Endometrial microvascular endothelial cells (primary cell): ENCODE measurements around a stretch of chr11.

- RAMPAGE, long total RNA: no peak
Measured at GRCh38 chr11:65449945-65450144, 63.4 kb downstream of the FRMD8 start.

GRCh38 chr11:65491551-65492549 lies 33.0 kb upstream of the SCYL1 start:
- RAMPAGE, long total RNA: no peak

GRCh38 chr11:65492550-65493652 lies 32.0 kb upstream of the SCYL1 start:
- RAMPAGE, long total RNA: no peak

DNA sequence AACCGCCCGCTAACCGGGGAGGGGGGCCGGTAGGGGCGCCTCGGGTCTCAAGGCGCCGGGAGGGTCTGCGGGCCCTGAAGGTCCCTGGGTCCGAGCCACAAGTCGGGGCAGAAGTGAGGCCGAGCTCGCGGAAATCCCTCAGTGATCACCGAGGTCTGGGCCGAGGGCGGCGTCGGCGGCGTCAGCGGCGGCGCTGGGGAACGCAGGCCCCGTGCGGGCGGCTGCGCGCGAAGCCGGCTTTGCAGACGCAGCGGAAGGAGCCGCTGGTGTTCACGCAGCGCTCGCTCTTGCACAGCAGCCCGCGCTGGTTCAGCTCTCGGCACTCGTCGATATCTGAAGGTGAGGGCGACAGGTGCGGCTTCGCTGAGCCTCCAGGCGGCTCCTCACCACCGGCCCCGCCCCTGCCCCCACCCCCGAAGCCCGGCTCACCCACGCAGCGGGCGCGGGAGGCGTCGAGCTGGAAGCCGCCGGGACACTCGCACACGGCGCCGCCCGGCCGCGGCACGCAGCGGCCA lies 14.1 kb downstream of the SCYL1 start:
- RAMPAGE, long total RNA: no peak

DNA sequence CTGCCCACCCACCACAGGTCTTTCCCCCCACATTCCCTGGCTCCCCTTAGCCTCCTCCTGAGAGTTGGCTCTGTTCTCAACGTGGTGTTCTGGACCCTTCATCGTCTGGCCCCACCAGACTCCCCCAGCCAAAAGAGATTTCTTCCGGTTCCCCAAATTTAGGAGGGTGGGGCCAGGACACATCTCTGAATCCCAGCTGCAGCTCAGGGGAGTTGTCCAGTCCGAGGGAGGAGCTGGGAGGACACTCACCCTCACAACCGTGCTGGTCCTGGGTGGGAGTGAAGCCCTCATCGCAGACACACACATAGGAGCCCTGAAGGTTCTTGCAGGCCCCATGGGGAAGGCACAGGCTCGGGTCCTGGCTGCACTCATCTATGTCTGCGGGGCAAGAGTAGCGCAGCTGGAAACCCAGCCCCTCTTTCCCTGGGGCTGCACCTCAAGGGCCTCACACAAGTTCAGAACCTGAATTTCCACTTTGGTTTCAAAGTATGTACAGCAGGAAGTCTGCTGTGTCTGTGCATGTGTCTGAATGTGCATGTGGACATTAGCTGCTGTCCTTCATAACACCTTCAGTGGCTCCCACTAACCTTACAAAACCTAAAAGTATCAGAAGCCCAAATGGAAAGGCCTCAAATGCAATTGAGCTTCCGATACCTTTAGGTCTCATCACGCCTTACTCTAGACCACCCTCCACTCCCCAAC lies 16.6 kb downstream of the SCYL1 start:
- RAMPAGE, long total RNA: no peak

GRCh38 chr11:65555423-65556245 lies 2.5 kb downstream of the LTBP3 start:
- RAMPAGE, long total RNA: no peak

DNA sequence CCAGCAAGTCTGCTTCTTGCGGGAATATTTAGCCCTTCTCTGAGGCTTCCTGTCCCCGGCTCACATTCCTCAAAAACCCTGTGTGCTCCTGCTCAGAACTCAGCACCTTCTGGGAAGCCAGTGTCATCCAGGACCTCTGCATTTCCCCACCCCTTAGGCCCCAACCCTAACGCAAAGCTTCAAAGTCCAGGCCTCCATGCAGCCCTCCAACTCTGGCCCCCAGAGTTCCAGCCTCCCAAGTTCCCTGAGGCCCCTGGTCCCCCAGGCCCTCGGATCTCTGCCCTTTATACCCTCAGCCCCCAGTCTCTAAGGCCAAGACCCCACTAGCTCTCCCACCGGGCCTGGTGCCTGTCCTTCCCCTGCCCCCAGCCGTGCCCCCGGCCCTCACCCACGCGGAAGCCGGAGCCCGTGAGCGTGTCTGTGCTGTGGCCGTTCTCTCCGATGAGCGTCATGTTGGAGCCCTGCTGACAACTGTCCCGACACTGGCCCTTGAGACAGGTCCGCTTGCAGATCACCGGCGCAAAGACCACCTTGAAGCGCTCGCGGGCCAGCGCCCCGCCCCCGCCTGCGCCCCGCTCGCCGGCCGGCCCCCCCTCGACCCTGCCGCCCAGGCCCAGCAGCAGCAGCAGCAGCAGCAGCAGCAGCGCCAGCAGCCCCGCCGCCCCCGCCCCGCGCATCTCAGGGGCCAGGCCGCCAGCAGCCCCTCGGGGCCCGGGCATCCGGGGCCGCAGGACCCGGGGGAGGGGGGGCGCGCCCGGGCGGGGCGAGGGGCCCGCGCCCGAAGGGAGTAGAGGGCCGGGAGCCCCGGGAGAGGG lies 711 bp downstream of the LTBP3 start:
- RAMPAGE, long total RNA: no peak

DNA sequence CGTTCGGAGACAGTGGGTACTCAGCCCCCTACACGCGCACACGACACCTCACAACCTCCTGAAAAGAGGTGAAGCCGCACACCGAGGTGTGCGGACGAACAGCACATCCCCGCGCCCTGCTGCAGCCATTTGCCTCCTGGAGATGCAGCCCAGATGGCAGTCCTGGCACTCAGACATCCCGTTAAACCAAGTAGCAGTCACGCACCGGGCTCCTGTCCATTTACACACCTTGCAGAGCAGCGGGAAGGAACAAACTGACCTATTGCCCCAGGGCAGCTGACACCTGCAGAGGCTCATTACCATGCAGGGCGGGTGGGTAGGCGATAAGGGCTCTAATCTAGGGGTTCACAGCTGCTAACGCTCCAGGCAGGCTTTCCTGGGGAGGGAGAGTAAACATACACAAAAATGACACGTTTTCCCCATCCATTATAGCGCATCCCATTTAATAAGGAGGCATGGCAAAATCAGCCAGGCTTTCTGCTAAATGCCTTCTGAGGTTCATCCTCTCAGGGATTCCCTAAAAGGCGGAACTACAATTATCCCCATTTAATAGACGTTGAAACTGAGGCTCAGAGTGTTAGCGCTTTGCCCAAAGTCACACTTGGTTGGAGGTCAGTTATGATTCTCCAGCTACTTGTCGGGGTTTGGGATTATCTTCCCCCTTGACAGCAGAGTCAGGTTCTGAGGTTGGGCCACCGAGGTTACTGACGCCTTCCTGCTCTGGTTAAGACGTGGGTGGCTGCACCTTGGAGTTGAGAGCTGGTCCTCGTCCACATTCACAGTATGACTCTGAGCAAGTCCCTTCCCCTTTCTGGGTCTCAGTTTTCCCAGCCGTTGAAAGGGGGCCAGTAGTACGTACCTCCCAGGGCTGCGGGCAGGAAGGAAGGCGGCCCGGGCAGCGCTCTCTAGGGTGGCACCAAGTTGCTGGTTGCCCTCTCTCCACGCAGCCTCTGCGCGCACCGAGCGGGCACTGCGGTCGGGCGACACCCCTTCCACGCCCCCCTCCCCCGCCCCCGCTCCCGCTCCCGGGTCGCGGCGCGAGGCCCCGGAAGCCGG lies 608 bp upstream of the EHBP1L1 start:
- RAMPAGE, long total RNA: no peak

- RAMPAGE, long total RNA: no peak
Measured at GRCh38 chr11:65582864-65583418, 7.1 kb downstream of the EHBP1L1 start.

DNA sequence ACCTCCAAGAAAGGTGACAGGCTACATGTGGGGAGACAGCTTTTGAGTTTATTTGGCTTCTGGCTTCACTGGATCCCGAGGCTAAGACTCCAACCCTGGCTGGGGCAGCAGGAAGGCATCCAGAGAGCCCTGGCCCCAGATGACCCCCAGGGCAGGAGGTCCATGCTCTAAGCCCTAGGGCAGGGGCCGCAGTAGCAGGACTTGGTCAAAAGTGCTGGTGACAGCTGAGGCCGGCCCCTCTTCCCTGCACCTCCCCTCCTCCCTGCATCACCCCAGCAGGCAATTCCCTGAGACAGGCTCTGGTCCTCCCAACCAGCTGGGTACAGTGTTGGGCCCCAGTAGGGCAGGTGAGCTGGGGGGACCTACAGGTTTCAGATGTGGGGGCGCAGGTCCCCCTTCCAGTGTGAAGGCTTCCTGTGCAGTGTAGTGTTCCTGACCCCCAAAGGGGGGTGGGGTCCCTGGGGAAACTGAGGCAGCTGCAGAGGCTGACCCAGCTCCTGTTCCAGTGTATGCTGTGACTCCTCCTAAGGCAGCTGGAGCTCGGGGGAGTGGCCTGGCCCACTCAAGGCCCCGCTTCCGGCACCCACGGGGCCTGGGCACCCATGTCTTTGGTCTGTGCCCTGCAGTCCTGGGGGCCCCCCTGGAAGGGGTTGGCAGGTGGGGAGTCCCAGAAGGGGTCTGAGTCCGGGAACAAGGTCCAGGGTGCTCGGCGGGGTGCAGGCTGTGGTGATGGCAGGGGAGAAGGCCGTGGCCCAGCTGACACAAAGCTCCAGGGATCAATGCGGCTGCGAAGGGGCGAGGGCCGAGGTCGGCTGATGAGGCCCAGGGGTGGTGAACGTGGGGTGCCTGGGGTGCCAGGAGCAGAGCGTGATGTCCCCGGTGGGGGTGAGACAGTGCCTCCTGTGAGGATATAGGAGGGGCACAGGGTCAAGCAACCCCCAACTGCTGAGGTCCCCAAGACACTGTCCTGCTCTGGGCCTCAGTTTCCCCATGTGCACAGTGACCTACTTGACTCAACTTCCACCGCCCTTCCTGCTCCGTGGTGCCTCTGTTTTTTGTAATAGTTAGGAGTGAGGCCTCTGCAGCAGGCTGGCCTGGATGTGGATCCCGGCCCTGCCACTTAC lies 2.5 kb upstream of the KCNK7 start:
- RAMPAGE, long total RNA: no peak

DNA sequence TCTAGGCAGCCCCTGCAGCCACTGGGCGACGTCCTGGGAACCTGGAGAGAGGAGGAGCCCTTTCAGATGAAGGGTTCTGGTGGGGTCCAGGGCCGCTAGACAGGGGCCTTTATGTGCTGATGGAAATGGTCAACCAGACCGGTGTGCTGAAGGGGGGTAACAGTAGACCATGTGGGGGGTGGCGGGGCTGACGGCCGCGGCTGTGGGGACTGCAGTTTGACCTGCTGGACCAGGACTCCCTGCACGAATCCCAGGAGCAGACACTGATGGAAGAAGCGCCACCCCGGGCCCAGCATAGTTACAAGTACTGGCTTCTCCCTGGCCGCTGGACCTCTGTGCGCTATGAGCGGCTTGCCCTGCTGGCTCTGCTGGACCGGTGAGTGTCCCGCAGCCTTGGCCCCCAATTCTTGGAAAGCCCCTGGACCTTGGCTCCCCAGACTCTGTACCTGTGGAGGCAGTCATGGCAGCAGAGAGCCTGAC lies 6.5 kb downstream of the PCNX3 start:
- RAMPAGE, long total RNA: no peak

DNA sequence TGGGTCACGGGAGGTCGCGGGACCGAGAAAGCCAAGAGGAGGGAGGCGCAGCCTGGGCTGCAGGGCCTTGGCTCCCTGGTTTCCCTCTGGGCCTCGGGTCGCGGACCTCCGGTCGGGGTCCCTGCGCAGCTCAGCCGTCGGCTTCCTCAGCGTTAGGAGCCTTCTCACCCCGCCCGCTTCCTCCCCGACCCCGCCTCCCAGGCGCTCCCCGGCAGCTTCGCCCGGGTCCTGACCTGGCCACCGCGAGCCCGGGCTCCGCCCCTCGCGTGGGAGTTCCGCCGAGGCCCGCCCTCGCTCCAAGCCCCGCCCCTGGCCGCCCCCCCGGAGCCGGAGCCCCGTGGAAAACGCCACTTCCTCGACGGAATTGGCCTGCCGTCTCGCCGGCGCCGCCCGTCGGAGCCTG lies 10.3 kb downstream of the RELA start:
- RAMPAGE, long total RNA: no peak

- RAMPAGE, long total RNA: no peak
Measured at GRCh38 chr11:65652788-65653862, 9.6 kb downstream of the RELA start.

DNA sequence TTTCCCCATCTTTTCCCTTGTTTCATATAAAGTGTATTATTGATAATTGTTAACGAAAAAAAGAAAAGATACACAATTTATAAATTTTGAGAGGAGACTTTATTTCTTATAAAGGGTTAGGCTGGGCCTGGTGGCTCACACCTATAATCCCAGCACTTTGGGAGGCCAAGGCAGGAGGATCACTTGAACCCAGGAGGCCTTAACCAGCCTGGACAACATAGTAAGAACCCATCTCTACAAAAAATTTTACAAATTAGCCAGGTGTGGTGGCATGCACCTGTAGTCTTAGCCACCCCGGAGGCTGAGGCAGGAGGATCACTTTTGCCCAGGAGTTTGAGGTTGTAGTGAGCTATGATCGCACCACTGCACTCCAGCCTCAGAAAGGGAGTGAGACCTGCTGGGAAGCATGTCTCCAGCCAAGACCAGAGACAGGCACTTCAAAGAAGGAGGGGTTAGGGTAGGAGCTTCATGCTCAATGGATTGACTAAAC lies 8.1 kb downstream of the AP5B1 start:
- RAMPAGE, long total RNA: no peak

DNA sequence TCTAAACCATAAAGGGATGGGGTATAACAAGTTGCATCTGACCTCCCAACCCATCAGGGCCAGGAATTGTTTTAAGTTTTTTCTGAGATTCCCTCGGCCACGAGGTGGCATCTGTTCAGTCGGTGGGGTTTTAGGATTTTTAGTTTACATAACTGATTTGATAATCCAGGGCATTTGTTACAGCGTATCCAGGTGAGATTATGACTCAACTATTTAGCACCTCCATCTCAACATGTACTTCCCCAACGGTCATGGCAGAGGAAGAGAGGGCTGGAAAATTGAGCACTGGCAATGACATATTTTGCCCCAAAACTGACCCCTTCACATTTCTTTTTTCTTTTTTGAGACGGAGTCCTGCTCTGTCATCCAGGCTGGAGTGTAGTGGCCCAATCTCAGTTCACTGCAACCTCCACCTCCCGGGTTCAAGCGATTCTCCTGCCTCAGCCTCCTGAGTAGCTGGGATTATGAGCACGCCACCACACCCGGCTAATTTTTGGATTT lies 6.6 kb downstream of the AP5B1 start:
- RAMPAGE, long total RNA: no peak

DNA sequence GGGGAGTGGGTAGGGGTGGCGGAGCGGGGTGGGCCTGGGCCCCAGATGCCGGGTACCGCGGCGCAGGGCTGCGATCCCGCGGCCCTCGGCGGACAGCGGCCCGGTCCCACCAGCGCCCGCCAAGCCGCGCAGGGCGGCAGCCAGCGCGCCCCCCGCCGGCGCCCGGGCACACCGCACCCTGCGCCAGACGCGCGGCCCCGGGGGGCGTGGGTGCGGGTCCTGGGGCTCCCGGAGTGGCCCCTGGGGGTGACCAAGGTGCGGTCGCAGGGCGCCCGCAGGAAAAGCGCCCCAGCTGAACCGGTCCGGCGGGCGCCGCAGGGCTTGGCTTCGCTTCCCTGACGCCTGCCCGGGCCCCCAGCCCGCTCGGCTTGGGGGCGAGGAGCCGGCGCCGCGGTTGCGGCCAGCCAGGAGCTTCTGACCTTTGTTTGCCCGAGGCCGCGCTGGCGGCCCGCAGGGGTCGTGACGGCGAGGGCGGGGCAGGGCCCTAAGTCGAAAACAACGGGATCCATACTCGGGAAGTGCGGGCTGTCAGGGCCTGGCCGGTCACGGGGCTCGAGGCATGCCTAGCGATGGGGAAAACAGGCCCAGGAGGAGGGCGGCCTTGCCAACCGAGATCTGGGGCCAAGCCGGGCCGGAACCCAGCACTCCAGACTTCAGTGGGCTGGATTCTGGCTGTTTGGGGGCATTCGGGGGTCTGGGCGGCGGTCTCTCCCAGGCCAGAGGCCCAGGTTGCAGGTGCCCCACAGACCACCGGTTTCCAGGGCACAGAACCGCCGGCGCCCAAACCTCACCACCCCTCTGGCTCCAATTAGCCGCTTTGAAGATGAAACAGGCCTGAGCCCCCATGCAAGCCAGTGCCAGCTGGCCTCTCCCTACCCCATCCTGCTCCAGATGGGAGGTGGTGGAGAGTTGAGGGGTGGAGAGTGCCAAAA lies 647 bp upstream of the AP5B1 start:
- RAMPAGE, long total RNA: no peak

DNA sequence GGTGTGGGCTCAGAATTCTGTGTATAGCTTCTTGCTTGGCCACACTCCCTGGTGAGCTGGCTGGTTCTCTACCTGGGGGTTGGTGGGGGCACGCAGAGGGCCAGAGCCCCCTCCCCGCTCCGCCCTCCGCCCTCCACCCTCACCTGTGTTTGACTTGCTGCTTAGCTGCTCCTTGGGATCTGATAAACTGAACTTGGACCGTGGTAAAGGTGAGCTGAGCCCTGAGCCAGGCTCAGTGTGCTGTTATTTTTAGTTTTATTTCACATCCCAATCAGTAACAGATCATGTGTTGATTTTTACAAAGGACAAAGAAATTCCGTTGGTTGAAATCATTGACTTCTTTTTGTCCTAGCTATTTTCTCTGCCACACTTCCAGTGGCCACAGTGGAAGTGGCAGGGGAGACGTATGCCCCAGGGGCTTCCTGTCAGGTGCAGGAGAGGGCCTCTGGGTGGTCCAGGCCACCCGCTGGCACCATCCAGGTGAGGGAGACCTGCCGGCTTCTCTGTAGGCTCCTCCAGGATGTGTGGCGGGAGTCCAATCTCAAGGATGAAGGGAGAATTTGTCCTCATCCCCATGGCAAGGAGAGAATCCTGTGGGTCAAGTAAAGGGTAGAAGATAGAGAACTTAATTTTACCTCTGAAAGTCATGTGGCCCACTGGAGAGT lies 2.1 kb downstream of the OVOL1 start:
- RAMPAGE, long total RNA: no peak

GRCh38 chr11:65861727-65862807 lies 1.8 kb downstream of the MUS81 start:
- RAMPAGE, long total RNA: no peak

DNA sequence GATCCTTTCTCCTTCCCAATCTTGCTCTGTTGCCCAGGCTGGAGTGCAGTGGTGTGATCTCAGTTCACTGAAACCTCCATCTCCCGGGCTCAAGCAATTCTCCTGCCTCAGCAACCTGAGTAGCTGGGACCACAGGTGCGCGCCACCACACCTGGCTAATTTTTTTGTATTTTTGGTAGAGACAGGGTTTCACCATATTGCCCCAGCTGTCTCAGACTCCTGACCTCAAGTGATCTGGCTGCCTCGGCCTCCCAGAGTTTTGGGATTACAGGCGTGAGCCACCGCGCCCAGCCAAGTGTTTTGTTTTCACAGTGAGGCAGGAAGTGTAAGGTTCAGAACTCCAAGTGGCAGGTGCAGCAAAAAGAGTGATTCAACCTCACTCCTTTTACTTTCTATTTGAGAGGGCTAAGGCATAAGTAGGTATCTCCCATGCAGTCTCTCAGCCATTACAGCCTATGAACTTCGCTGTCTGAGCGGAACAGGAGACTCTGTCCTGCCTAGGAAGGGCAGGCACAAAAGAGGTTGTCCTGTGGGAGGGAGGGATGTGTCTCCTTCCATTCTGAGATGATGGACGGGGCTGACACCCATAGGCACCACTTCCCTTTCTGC lies 4.9 kb upstream of the SART1 start:
- RAMPAGE, long total RNA: no peak

GRCh38 chr11:65967163-65967970 lies 5.8 kb downstream of the SART1 start:
- RAMPAGE, long total RNA: no peak